SJSA1 (cell line): Measurements from ENCODE around the gene RABGGTB.

- RAMPAGE, long total RNA = no peak
Observed at GRCh38 chr1:74619244-74619632, 54.4 kb downstream of the ERICH3 start.

DNA sequence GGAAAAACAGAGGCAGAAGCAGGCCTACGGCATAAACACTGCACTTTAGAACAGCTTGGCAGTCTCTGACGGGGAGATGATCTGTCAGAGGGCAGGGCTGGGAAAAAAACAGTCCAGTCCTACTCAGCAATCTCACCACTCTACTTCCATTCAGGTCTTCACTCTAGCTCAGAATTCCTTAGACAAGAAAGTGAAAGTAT, 4.1 kb downstream of the CRYZ start:
- RAMPAGE, long total RNA = no peak

DNA sequence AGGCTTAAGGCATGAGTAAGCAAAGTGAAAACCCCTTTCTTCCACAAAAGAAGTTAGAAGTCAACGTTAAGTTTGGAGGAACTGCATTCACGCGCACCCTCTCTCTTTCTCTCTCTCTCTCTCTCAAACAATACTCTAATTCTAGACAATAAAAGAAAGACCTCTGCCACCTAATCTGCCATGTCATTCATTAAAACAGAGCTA, 22.0 kb downstream of the SLC44A5 start:
- RAMPAGE, long total RNA = no peak

GRCh38 chr1:75672442-75673284, 51.8 kb upstream of the ACADM start:
- RAMPAGE, long total RNA = no peak

DNA sequence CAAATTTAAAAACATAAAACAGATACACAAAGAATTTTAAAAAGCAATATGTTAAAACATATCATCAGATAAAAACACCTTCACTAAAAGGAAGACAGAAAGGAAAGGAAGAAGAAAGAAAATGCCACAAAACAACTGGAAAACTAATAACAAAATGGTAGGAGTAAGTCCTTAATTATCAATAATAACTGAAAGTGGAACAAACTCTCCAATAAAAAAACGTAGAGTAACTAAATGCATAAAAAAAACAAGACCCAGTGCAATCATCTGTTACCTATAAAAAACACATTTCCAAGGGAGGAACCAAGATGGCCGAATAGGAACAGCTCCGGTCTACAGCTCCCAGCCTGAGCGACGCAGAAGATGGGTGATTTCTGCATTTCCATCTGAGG, 47.1 kb upstream of the ACADM start:
- RAMPAGE, long total RNA = no peak

GRCh38 chr1:75723869-75724177, 686 bp upstream of the ACADM start:
- RAMPAGE, long total RNA = no peak

GRCh38 chr1:75732569-75732980, 8.1 kb downstream of the ACADM start:
- RAMPAGE, long total RNA = no peak

- RAMPAGE, long total RNA = no peak
Observed at GRCh38 chr1:75785933-75786946, at the start of gene RABGGTB. Gene RABGGTB (plus strand): TSS chr1:75786256.

DNA sequence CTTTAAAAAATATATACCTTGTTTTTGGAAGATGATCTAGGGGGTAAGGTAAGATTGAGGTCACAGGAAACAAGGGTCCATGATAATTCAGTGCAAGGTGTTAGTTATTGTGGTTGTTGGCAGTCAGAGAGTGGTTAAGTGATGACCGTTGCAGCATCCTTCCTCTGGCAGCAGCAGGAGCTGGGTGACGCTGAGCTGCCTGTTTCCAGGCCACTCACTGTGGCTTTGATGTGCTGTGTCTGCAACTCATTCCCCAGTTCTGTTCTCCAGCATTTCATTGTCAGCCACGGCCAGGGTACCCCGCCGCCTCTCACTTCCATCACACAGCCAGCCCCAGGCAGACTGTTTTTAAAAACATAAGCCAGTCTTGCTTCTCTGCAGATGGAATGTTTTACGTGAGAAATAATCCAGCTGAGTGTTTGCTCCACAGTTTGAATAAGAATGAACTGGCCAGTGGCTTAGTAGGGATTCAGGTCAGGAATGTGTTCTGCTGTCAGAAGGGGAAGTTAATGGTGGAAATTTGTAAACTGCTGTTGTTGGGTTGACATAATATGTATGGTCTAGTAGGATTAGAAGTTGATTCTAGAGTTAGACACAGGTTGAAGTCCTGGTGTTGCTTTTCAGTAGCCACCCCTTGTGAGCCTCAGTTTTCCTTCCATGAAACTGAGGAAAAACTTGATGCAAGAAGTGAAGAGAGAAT, 21.5 kb upstream of the ST6GALNAC3 start:
- RAMPAGE, long total RNA = no peak

GRCh38 chr1:76154519-76154874, 80.0 kb downstream of the ST6GALNAC3 start:
- RAMPAGE, long total RNA = no peak

DNA sequence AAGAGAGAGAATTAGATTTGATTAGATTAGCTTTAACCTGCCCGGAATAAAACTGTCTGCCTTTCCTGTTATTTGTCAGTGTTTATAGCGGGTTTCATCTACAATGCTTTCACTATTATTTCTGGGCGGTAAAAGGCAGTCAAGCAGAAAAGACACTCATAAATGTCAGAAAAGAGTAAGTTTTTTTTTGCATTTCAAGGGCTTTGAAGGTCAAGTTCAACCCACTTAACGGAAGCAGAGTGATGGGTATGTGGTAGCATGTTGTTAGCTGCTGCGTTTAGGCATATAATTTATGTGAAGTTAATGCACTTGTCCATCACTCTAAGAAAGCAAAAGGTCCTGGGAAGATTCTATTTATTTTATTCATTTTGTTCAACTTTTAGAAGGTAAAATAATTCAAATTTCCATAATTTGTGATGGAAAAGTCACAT, 220.0 kb downstream of the ST6GALNAC3 start:
- RAMPAGE, long total RNA = no peak

DNA sequence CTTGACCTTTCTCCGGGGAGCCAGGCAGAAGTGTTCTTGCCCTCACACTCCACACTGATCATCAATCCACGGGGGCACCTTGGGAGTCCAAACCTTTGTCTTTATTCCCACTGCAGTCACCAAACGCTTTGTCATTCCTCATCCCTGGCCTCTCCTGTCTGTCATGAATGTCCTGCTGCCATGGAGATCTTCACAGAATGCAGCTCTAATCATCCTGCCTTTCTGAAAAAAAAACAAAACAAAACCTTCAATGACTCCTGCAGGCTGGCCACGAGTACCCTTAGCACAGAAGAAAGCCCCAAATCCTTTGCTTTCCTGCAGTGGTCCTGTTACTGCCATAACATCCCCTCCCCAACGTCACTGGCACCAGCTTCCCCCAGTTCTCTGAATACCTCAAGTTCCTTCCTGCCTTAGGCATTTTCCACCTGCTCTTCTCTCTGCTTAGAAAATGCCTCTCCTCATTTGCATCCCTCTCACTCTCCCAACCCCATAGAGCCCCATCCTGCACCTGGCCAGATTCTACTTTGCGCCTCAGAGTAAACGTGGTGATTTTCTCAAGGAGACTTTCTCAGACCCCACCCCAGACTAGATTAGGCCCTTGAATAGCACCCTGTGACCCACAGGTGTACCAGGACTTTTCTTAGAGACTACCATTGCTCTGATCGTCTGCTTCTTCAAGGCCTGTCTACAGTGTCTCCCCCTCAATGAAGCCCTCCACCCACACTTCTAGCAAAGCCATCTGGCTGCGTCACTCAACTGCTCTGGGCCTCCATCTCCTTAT, 131.2 kb downstream of the AK5 start:
- RAMPAGE, long total RNA = no peak

DNA sequence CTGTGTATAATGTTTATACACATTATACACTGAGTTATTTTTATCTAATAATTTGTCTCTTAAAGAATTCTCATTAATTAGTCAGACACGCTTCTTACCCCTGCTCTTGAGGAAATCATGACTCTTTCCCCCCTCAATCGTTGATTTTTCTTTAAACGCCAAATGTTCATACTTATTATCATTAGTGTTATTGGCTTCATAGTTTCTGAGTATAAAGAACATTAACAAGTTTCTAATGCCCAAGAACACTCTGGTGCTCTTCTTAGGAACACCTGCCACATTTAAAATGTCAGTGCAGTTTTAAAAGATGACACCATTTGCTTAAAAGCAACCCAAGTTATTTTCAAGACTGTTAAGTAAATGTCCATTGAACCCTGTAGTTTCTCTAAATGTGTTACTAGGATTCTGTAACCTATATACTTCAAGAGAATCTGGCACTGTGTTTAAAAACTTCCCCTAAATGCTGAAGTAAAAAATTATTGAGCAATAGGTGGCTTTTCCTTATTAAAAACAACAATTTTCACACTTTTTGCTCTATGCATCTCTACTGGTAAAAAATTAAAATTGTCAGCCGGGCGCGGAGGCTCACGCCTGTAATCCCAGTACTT, 66.3 kb downstream of the ZZZ3 start:
- RAMPAGE, long total RNA = no peak

- RAMPAGE, long total RNA = no peak
Observed at GRCh38 chr1:77889332-77889649, 867 bp downstream of the NEXN start.

DNA sequence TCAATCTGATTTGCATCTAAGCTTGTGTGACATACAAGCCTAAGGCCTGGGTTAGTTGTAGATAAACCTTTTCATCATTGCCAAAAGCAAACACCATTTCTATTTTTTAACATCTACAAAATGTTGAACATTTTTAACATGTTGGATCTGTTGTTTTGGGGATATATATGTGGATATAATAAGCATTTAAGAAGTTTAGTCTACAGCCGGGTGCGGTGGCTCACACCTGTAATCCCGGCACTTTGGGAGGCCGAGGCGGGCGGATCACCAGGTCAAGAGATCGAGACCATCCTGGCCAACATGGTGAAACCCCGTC, 40.7 kb downstream of the FUBP1 start:
- RAMPAGE, long total RNA = no peak

DNA sequence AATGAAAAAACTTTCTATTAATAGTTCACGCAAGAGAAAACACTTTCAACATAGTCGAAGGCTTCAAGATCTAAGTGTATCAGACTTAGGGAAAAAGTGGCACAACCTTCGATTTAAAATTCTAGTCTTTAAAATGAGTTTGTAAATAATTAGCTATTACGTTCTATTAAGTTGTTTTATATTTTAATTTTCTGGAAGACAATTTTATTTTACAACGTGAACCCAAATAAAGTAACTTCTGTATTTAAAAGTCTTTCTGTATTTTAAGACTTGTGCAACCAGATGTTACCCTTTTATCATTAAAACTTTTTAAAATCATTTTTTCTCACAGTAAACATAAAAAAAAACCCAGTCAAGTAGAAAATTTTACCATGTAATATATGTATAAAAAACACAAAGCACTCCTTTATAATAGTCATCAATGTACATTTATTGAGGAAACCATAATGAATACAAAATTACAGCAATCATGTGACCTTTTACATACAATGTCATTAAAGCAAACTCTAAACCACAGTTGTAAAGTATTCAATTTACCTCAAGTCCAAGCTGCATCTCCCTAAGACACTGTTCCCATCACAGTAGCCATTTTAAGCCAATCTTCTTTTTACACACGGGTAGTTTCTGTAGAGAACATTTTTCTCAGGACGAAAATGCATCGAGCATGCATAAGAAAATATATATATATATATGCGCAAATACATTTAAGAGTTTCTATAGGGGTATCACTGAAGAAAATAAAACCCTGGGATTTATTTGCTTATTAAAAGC, 35.0 kb downstream of the FUBP1 start:
- RAMPAGE, long total RNA = no peak

GRCh38 chr1:78012944-78013554, 8.3 kb downstream of the DNAJB4 start:
- RAMPAGE, long total RNA = no peak

DNA sequence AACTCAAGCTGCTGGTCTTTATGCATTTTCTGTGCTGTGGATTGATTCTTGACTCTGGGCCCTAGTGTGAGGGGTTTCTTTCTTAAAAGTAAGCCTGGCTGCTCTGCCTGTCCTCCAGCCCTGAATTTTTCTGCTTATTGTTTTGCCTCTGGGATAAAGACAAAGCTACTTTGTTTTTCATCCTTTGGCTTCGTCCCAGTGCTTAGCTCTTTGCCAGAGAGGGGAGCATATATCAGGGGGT, 51.0 kb downstream of the GIPC2 start:
- RAMPAGE, long total RNA = no peak

DNA sequence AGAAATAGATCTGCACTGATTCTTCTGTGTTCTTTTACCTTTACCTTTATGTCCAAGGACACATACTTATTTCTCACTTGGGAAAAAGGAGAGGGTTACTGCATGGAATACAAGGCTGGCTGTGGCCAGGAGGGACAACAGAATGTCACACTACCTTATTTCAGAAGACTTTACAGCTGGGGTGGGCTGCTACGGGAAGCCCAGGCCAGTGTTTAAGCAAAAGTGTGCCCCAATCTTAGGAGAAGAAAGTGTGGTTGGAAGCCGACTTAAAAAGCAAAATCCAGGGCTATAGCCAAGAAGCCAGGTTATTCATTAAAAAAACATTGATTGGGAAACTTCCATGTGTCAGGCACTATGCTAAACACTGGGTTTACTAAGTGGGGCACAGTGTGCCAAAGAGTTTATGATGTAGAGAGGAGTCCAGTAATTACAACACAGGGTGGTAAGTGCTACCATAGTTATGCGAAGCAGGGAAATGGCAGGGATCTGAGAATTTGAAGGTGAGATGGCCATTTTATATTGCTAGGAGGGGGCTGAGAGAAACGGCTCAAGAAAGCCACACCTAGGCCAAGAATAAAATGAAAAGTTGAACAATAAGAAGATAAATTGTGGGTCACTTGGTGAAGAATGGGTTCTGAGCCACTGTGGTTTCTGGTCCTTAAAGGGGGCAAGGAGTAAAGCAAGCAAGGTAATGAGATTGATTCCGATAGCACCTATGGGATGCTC, 177.6 kb downstream of the GIPC2 start:
- RAMPAGE, long total RNA = no peak

DNA sequence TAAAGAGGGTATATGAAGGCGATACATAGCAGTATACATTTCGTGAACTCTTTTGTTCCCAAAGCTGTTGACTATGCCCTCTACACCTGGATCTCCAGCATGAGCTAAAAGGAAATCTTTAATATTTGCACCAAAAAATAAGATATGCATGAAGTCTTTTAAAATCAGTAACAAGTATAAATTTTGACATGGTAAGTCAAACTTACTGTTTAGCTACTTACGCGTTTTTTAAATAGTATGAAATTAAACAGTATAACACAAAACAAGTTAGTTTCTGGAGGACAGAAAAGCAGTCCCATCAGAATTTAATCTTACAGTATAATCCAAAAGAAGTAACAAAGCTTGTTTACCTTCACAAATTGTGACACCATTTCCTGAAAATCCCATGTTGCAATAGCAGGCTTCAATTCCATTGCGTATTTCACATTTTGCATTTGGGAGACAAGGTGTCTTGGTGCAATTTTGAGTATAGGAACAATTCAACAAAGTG, 1.8 kb downstream of the ADGRL4 start:
- RAMPAGE, long total RNA = no peak